Parietal lobe (tissue), 2 donors: ENCODE measurements around the gene GALE.

DNA sequence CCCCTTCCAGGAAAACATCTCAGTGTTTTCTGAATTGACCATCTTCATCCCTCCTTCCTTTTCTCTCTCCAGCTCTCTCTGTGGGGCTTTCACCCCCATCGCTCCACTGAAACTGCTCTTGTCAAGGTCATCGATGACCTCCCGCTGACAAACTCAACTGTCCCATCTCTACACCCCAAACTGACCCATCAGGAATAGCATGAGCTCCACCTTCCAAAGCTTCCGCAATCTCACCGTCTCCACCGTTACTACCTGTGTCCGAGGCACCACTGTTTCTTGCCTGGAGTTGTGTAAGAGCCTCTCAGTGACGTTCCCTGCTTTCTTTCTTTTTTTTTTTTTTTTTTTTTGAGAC, 63.9 kb upstream of the RPL11 start:
- RAMPAGE, long total RNA = no peak

GRCh38 chr1:23698562-23699071, 7.0 kb downstream of the RPL11 start:
- RAMPAGE, long total RNA = no peak

- RAMPAGE, long total RNA = no peak
Measured at GRCh38 chr1:23787142-23787741, 3.7 kb upstream of the LYPLA2 start.

DNA sequence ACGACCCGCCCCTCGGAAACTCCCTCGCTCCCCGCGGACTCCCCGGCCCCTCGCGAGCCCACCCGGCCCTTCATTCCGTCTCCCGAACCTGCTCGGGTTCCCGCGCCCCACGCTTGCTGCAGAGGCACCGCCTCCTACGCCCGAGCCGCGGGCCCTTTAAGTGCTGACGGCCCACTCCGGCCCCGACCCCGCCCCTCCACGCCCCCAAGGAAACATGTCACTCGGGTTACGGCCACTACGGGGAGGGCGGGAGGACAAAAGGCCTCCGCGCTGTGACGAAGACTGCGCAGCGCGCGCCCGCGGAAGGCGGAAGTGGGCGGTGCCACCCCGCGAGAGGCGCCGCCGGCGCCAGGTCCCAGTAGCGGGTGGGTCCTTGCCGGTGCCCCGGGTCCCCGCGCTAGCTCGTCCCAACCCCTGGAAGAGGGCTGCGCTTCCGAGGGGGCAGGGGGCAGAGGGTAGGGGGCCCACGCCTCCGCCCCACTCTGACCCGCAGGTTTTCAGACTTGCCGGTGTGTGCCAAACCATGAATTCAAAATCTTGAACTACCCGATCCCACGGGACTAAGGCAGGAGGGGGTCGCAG, at the start of gene GALE:
Gene GALE (minus strand): TSS at position 131 of the 582 bp plus-strand sequence.
- RAMPAGE, long total RNA = no peak

DNA sequence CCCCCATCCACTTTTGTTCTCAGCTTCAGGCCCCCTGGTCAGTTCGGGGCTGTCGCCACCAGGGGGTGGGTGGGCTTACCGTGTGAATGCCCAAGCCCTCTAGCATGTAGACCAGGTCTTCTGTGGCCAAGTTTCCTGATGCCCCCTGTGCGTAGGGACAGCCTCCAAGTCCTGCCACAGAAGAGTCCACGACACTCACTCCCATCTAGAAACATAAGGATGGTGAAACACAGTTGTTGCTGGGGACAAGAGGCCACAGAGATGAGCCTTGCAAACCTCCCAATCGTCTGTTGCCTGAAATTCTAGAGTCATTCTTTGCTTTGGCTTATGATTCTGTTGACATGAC, 3.7 kb upstream of the GALE start:
- RAMPAGE, long total RNA = no peak

DNA sequence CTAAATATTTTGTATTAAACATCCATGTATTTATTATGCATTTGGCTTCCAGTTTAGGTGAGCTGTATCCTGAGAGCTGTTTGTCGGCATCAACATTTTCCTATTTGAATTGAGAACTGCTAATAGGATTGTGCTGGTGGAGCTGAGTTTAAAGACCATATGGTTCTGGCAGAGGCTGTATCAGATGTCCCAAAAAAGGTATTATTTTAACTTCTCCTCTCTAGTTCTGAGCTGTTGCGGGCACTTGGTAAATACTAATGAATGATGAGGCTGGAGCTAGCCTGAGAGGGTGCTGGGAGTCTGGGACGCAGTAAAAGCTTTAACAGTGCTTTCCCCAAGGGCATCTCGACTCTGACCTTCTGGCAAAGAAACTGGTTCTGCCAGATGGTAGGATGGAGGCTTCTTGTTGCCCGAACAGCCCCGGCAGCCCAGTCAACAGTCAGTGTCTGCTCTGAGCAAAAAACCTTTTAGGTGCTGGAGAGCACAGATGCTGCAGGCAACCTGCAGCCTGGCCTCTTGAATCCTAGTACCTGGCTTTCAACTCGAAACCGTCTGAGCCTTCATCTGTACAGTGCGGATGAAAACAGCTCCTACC, 2.6 kb upstream of the PNRC2 start:
- RAMPAGE, long total RNA = no peak

DNA sequence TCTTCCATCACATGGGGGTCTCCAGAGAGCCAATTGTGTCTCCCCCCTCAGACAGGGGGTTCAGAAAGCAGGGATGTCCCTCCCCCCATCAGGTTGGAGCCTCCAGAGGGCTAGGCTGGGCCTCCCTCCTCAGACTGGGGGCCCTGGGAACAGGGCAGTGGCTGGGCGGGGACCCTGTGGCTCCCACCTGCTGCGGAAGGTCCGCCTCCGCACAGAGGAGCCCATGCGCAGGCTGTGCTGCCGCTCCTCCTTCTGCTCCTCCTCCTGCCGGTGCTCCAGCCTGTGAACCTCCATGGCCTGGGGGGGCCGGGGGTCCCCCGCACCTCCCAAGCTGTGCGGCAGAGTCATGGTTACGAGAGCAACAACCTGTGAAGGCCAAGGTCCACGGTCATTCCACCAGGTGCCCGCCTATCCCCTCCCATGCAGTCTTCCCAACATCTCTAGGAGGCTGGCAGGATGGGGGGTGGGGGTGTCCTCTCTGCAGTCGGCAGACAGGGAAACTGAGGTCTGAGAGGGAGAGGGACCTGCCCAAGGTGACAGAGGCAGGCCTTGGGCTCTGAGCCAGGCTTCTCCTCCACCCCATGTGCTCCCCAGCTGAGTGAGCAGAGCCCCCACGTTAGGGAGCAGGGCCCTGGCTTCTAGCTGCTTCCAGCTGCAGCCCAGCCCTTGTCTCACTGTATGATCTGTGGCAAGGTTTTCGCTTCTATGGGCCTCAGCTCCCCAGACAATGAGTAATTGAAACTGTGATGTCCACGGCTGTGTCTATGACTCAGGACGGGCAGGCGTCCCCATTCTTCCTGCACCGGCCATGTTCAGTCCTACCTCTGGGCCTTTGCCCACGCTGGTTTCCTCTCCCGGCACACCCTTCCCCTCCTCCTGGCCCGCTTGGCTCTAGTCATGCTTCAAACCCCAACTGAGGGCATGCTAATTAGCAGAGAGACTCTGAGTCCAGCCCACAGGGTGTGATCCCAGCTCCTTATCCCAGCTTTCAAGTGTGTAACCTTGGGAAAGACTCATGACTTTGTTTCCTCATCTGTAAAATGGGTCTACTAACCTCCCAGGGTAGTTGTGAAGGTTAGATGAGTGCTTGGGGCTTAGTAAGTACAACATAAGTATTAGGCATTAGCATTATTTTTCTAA, 3.3 kb downstream of the MYOM3 start:
- RAMPAGE, long total RNA = no peak

GRCh38 chr1:24192817-24193631, 5.9 kb upstream of the IFNLR1 start:
- RAMPAGE, long total RNA = no peak

DNA sequence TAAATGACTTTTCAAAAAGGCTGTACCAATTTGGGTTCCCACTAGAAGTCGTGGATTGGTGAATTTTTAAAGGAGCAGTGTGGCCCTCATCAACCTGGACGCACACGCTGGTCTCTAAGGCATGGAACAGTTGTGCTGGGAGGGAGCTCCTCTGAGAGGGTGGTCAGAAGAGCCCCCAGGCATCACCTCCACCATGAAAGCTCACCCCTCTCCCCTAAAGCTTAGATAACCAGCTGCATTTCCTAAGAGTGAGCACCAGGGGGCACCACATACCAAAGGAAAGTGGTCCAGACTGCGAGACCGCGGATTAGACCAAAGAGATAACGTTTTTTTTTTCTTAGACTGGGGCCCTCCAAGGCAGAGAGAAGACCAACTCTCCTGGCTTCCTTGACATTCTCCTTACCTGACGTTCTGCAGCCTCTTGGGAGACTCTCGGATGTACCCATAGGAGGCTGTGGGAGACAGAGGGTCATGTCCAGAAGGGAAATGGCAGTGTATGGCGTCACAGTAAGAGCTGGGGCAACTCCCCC, 12.2 kb upstream of the IFNLR1 start:
- RAMPAGE, long total RNA = no peak

- RAMPAGE, long total RNA = no peak
Measured at GRCh38 chr1:24294234-24295434, 24.5 kb upstream of the GRHL3 start.

- RAMPAGE, long total RNA = no peak
Measured at GRCh38 chr1:24392849-24393331, 20.7 kb downstream of the STPG1 start.

GRCh38 chr1:24415987-24416446, 415 bp downstream of the NIPAL3 start:
- RAMPAGE, long total RNA = no peak

DNA sequence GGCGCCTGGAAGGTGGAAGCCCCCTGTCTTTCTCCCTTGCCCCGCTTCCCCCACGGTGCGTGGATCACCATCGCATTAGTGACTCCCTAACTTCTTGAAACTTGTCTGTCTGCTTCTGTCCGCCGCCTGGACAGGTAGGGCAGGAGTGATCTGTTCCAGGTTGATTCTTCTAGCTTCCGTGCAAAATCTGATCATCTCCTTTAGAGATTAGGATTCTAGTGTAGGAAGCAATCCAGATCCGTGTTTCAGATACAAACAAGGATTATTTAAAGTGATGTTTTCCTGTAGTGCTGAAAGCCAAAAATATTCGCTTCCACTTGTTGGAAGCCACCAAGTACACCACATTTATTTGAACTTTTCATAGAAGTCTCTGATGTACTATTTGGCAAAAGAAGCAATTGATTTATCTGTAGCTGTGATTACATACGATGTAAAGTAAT, 890 bp downstream of the RCAN3 start:
- RAMPAGE, long total RNA = no peak

GRCh38 chr1:24655282-24656098, 12.4 kb downstream of the SRRM1 start:
- RAMPAGE, long total RNA = no peak

DNA sequence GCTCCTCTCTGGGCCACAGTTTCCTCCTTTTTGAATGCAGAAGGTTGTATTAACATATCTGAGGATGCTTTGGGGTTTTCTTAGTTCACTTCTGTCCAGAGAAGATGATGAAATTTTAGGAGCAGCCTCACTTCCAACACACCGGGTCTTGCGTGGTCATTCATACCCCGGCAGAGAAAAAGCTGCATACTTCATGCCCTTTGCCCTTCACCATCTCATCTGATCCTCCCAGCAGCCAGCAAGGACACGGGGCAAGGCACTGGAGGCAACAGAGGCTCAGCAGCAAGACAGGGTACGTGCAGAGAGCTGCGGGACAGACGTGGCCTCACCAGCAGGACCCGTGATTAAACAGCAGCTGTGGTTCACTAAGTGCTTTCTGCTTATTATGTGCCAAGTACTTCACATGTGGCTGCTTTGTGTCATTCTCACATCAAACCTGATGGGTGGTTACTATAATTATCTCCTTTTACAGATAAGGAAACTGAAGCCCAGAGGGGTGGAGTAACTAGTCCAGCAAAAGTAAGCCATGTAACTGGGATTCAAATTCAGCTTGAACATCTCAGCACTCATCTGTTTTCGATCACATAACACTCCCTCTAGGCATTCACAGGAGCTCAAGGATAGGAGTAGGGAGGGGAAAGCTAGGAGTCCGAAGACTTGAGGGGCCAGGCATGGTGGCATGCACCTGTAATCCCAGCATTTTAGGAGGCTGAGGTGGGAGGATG, 51.0 kb upstream of the CLIC4 start:
- RAMPAGE, long total RNA = no peak

- RAMPAGE, long total RNA = no peak
Measured at GRCh38 chr1:24912150-24913338, 17.5 kb downstream of the RUNX3 start.

DNA sequence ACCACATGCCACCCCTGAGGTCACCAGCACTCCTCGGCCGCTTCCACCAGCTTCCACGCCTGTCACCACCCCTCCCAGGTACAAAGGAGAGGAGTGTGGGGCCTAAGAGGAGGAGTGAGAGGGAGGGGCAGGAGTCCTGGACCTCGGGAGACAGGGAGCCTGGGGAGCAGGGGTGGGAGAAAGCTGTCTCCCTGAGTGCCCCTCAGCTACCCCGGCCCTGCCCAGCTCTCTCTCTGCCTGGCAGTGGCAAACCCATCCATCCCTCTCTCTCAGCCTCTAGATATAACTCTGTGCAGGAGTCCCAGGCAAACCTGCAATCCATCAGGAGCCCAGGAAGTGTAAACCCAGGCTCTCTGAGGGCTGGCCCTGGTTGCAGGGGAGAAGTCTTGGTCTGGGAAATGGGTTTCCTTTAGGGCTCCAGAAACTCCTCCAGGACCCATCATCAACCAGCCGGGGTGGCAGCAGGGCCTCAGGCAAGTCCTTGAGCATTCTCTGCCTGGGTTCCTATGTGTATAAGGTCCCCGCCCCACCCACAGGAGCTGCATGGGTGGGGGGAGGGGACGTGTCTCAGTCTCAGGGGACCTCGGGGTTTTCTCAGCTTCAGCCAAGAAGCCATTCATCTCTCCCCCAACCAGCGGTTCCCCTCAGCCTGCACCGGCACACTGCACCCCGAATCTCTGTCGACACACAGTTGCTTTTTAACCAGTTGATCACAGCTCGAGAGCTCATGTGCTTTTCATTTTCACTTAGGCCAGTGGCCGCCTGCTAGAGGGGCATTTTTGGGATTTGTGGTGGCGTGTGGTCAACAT, 6.7 kb downstream of the RUNX3 start:
- RAMPAGE, long total RNA = no peak

DNA sequence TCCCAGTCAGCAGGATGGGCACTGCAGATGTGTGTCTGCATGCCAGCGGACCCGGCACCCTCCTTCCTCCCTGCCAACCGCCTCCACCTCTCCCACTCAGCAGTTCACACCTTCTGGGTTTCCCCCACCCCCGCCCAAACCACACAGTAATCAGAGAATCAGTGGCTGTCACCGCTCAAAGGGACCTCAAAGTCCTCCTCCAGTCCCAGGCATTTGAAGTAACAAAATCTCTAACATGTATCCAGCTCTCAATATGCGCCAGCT, 5.0 kb downstream of the RUNX3 start:
- RAMPAGE, long total RNA = no peak

- RAMPAGE, long total RNA = no peak
Measured at GRCh38 chr1:25095701-25096137, 136.6 kb downstream of the SYF2 start.

GRCh38 chr1:25109607-25110055, 122.7 kb downstream of the SYF2 start:
- RAMPAGE, long total RNA = no peak